Placental epithelial cell (primary cell): ENCODE data around the gene MKI67.

DNA sequence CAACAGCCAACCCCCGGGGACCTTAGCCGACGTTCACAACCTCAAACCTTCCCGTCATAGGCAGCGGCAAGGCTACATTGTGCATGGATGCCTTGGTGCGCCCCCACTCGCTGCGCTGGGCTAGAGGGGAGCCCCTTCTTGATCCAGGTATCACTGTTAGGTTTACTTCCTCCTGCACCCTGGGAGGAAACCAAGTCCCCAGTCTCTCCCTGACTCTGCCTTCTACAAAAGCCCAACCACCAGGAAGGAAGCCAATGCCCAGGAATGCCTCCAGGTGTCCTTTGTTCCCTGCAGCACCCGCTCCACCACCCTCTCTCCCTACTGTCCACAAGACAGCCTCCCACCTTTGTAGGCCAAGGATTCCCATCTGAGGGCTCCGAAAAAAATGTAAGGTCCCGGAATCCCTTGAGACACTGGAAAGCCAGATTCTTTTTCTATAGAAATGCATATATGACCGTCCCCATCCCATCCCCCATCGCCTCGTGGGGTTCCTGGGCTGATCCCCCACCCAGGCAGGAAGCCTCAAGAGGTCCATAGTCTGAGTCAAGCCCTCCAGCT, 107.2 kb upstream of the CTBP2 start:
- CAGE, long polyA plus RNA, result no peak

DNA sequence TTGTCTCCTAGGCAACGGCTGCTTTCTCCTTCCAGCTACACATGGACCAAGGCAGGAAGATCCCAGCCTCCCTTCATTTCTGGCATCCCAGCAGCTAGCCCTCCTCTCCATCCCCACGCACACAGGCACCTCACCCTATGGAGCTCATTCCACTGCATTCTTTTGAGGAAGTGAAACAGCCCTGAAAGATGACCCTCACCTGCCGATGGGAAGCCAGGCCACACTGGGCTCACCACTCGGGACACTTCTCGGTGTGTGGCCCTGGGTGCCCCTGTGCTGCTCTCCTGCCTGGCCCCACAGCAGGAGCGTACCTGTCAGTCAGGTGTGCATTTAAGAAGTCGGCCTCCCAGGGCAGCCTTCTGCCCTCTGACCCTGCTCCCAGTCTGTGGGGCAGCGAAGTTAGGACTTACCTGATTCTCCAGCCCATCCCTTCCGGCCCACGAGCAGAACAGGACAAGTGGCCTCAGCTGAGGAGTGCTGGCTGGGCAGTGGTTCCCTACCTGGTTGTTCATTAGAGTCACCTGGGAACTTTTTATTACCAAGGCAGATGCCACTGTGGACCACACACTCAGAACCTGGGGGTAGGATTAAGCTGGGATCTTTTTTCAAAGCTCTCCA, 107.8 kb upstream of the CTBP2 start:
- CAGE, long polyA plus RNA, result no peak

DNA sequence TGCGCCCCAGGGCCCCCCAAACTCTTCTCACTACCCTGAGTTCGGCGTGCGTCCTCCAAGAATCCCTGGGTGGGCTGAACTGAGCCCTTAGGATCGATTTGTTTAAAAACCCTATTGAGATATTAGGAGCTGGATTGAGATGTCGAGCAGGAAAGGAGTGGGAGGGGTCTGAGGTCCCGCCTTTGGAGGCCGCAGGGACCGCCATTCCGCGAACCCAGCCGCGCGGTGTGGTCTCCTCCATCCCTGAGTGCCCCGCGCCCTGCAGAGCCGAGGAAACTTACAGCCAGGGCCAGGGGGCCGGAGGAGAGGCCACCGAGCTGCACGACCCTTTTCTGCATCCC, 134.1 kb upstream of the CTBP2 start:
- CAGE, long polyA plus RNA, result no peak

DNA sequence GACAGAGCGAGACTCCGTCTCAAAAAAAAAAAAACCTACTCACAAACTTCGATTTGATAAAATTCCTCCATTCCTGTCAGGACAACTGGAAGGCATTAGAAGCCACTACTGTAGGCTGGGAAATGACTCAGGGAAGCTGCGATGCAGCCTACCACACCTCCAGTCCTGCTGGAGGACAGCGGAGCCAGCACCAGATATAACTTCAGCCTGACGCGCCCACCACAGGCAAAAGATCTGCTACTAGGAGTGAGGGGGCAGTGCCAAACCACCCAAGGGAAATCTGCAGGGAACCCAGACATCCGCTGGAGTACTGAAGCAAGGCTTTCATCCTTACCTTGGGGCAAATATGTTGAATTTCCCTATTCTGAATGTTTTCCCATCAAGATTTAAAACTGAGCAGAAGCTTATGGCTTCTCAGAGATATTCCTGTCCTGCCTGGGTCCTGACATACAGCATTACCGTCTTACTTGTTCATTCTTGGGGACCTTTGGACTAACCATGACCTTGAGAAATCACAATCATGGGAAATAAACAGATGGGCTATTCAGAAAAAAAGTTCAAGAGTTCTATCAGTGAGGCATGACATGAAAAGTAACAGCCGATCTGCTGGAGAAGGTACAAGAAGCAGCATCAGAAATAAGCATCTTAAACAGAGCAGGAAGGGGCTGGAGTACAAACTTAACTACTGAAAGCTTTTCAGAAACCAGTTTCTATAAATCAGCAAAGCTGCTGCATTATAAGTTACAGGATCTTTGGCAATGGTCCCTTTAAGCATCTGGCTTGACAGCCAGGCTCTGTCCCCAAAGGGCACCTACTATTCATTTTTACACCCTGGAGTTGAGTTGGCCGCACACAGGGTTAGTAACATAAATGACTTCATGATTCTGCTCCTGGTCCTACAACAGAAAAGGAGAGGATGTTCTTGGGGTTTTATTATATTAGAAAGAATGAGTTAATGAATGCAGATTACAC, 20.5 kb downstream of the BCCIP start:
- CAGE, long polyA plus RNA, result no peak

GRCh38 chr10:126315795-126316233, 72.5 kb downstream of the ADAM12 start:
- CAGE, long polyA plus RNA, result no peak

GRCh38 chr10:126347927-126348166, 40.4 kb downstream of the ADAM12 start:
- CAGE, long polyA plus RNA, result no peak

GRCh38 chr10:126469281-126469659, 81.0 kb upstream of the ADAM12 start:
- CAGE, long polyA plus RNA, result no peak

DNA sequence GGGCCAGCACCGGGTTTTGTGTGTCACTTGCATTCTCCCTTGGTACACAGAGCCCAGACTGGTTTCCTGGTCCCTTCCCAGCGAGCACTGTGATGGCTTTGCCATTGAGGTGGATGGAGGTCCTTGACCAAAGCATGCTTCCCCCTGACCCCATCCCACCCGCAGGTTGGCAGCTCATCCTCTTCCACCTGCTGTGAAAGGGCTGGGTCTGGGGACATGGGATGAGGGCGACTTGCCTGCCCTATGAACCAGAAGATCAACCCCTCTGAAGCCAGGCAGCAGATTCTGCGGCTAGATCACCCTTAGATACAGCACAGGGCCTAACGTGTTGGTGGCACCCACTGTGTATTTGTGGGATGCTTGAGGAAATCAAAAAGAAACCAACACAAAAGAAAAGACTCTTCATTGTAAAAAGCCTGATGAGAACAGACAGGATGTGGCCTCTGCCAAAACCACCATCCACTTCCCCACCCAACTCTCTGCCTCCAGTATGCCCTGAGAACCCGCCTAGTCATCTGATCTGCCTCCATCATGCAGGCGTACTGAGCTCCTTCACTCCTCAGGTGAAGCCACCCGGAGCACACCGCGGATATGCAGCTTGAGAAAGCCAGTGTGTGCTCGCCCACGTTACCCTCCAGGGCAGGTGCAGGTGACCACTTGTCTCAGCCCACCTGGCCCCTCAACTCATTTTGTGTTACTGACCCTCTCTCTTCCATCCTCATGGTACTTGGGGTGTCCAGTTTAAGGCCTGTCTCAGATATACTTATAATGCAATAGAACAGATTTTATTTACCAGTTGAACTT, 97.2 kb upstream of the INSYN2A start:
- CAGE, long polyA plus RNA, result no peak

DNA sequence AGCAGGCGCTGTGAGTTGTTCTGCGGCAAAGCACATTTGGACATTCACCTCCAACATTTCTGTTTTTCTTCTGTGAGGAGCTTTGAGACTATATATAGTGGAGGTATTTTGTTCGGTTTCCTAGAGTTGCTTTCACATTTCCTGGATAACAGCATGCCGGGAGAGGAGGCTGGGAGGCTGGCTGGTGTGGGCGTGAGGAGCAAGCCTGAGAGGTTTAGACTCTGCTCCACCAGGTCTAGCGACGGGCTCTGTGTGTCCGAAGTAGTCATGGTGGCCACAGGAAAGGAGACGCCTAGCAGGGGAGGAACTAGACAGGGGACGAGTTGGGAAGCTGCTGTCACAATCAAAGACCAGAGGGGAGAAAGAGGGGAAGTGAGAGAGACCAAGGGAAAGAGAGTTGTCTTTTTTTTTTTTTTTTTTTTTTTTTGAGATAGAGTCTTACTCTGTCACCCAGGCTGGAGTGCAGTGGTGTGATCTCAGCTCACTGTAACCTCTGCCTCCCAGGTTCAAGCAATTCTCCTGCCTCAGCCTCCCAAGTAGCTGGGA, 19.6 kb downstream of the PTPRE start:
- CAGE, long polyA plus RNA, result no peak

- CAGE, long polyA plus RNA, result no peak
Measured at GRCh38 chr10:127977380-127978019, 70.6 kb downstream of the PTPRE start.

DNA sequence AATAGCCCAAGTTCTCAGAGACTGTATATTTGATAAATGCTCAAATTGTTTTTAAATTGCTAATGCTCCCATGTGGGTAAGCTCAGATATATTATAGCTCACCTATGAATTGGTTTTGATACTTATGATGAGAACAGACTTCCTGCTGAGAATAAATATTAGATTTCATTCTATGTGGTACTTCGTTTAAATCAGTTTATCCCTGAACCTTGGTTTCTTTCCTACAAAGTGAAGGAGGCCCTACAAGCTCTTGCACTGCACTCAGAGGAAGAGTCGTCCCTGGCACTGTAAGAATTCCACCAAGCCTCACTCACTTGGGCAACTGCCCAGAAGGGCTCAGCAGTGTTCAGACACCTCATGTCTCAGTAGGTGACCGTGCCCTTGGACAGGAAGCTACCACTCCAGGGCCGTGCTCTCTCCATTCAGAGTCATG, 93.6 kb downstream of the PTPRE start:
- CAGE, long polyA plus RNA, result no peak

DNA sequence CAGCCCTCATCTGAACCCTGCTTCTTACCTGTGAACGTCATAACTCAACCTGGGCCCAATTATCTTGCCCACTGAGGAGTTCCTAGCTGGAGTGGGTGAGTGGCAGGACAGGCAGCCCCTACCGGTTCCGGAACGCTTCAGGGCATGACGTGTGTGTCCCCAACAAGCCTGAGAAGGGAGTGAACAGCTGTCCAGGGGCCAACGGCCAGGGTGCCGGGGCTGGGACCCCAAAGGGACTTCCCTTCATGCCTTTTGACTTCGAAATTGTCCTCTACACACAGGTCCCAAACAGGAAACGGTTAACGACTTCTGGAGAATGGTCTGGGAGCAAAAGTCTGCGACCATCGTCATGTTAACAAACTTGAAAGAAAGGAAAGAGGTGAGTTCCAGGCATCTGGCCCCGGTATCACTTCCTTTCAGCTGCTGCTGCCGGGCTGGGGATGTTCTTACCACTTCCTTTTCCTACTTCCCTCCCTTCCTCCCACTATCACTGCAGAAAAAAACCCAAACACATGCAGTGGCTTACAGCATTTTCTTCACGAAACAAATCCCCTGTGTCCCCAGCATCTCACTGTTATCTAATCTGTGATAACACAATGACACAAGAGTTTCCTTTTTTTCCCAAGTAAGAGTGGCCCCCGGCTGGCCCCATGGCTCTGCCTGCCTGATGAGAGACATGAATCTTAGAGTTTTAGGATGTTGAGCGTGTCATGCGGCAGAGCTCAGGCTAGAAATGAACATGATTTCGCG, 63.2 kb downstream of the MKI67 start:
- CAGE, long polyA plus RNA, result no peak

GRCh38 chr10:128064820-128065176, 61.4 kb downstream of the MKI67 start:
- CAGE, long polyA plus RNA, result no peak

- CAGE, long polyA plus RNA, result no peak
Measured at GRCh38 chr10:128125742-128126731, at the start of gene MKI67. Gene MKI67 (minus strand): TSS chr10:128126423.

GRCh38 chr10:129624246-129624946, 157.4 kb downstream of the MGMT start:
- CAGE, long polyA plus RNA, result no peak

DNA sequence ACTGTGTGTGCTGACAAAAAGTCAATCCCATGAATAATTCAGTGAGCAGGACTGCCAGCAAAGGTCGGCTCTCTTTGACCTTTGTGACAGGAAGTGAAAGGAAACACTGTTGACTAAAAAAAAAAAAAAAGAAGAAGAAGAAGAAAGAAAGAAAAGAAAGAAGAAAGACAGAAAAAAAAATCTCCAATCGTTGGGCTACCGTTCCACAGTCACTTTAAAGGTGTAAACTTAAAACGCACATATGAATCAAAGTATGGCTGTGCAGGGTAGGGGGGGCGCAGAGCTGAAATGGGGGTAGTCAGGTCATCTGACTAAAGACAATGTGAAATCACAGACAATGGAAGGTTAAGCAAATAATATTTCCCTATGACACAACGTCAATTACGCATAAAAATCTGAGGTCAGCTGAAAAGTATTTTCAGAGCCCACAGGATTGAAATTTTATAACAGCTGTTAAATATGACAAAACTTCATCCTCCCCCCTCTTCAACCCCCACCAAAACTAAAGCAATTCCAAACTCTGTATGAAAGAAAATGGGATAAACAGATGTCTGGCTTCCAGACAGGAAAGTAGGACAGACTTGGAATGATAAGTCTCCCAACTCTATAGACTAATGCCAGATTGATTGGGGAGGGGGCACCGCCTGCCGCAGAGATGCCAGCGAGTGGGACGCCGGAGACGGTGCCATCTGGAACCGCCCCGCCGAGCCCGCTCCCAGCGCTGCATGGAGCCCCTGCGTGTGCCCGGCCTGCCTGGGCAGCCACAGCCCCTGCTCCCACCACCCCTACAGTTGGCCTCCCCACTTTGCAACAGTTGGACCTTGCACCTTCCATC, 10.9 kb downstream of the EBF3 start:
- CAGE, long polyA plus RNA, result no peak

DNA sequence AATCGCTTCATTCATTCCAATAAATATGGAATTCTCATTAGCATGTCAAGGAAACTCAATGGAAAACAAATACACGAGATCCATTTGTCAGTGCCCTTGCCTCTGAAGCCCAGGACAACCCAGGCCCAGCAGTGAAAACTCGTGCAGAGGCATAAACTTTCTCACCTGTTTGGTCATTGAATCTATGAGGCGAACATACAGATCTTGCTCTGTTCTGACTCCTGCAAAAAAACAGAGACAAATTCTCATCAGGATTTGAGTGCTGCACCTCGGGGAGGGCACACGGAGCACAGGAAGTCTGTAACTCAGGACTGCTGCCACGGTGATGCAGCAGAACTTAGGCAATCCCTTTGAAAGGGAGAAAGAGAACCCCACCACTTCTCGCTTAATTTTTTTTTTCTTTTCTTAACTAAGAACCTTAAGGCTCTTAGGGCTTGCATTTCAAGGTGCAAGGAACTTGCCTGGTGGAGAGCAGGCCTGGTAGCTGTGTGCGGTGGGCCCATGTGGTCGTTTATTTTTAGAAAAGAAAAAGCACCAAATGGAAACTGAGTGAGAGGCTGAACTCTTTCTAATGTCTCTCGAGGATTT, 2.0 kb downstream of the EBF3 start:
- CAGE, long polyA plus RNA, result no peak

- CAGE, long polyA plus RNA, result no peak
Measured at GRCh38 chr10:129969709-129969938, 5.5 kb upstream of the EBF3 start.

DNA sequence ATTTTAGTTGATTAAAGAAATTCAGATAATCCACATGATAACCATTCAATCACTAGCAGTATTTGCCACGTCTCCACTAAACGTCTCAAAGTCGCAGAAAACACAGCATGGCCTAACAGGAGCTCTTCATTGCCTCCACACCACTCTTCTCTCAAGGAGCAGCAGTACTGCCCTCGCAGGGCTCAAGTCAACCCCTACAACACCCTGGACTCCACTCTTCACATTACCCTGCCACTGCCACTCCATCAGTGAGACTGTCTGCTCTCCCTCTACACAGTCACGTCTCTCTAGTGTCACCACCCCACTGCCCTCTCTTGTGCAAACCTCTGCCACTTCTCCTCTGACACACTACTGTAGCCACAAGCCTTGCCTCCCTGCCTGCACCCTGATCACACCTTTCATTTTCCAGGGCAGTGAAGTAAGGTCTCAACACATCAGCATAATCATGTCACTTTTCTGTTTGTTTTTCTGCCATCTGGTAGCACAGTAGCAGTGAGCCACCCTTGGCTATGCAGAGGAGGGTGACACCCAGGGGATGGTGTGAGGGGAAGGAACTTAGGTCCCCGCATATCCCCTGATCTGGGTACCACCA, 1.7 kb downstream of the C10orf143 start:
- CAGE, long polyA plus RNA, result no peak

GRCh38 chr10:131081197-131081796, 230.2 kb downstream of the TCERG1L start:
- CAGE, long polyA plus RNA, result no peak